Mesenteric fat pad (tissue), 1 donor: ENCODE results near the gene CEP44.

GRCh38 chr4:170091966-170092400 is 2.2 kb upstream of the AADAT start:
- PRO-cap: no peak

DNA sequence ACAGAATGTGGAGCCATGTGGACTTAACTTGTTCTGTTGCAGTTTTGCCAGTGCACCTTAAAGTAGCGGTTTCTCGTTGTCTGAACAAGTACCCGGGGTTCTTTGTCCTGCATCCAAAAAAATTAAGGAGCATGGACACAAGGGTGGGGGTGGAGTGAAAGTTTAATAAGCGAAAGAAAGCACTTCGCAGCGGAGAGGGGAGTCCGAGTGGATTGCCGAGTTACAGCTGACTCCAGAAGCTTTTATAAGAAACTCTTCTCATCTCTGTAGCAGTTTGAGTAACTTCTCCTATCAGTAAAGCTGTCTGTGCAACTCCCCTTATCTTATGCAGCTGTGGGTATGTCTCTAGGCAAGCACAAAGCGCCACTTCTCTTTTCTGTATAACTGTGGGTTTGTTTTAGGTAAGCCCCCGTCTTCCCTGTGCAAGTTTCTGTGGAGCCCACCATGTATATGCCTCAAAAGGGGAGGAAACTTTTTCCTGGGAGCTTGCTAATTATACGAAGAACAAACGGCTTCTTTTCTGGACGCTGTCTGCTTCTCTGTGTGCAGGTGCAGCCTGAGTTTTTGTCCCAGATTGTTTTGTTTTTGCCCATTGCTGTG is 52.2 kb downstream of the HMGB2 start:
- PRO-cap: no peak

DNA sequence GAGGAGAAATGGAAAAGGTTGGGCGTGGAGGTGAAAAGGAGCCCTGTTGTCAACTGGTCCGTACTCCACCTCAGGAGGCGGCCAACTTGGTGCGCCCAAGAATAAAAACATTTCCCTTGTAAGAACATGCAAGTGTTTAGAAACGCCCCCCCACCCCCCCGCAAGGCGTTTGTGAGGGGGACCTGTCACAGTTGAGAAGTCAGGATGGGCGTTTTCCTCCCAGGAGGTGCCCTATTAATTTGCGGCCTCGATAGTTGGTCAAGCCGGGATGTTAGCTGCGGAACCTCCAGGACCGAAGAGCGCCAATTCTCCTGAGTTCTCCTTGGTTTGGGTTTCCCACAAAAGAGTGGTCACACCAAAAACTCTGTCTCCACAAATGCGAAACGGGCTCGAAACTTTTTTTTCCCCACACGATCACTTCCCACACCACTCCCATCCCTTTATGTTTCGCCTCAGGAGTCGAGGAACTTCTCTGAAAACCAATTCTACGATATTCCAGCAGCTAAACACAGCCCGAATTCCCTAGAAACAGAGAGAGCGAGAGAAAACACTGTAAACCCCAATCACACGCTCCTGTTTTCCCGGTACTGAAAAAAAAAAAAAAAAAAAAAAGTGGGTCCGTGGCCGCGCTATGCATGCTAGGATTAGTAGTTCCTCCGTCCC is 513 bp upstream of the SAP30 start:
- PRO-cap: bidirectional peak, plus-strand start outside the sequence, minus-strand start at position 589 of the sequence

GRCh38 chr4:173414914-173415516 is 16.1 kb upstream of the SCRG1 start:
- PRO-cap: no peak

DNA sequence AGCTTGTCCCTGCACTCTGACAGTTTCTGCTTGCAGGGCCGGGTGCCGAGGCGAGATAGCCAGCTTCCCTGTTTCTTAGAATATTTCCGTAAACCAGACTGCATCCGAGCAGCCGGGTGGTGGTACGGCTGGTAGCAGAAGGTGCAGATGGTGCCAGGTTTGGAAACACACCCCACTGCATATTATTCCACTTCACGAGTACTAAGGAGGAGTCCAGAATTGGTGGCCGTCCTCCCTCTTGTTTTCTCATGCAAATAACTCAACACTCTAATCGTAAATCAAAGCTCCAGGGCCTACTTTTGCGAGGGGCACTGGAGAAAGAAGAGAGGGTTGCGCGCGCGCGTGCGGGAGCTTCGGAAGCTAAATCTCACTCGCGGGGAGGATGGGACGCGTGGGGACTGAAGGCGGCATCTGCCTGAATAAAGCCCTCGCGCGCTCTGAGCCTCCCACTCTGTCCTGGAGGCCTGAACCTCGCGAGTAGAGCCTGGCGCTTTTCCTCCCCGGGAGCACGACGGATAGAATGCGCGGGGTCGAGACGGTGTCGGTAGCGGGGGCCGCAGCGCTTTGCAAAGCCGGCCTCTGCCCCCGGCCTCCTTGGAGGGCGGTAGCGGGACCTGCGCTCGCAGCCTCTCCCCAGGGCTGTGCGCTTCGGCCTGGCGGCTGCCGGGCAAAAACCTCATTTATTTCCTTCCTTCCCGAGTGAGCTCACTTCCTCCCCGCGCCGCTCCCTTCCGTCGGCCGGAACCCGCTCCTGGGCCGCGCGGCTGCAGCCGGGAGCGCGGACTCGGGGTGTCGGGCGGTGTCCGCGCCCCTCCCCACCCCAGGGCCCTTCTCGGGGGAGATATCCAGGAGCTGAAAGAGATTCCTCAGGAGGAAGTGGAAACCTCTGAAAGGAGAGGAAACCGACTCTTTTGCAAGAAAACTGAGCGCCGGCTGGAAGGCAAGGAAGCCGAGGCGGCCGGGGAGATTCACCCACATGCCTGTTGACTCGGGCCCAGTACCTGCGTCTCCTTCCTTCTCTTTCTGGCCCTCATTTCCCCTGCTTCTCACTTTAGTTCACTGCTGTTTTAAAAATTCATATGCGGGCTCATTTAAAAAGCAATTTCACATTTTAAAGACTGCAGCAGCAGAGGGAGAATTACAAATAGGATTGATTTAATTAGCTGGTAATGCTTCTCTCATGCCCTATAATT is 20.7 kb downstream of the HAND2 start:
- PRO-cap: bidirectional peak, plus-strand start at position 769 of the sequence, minus-strand start at position 655 of the sequence

DNA sequence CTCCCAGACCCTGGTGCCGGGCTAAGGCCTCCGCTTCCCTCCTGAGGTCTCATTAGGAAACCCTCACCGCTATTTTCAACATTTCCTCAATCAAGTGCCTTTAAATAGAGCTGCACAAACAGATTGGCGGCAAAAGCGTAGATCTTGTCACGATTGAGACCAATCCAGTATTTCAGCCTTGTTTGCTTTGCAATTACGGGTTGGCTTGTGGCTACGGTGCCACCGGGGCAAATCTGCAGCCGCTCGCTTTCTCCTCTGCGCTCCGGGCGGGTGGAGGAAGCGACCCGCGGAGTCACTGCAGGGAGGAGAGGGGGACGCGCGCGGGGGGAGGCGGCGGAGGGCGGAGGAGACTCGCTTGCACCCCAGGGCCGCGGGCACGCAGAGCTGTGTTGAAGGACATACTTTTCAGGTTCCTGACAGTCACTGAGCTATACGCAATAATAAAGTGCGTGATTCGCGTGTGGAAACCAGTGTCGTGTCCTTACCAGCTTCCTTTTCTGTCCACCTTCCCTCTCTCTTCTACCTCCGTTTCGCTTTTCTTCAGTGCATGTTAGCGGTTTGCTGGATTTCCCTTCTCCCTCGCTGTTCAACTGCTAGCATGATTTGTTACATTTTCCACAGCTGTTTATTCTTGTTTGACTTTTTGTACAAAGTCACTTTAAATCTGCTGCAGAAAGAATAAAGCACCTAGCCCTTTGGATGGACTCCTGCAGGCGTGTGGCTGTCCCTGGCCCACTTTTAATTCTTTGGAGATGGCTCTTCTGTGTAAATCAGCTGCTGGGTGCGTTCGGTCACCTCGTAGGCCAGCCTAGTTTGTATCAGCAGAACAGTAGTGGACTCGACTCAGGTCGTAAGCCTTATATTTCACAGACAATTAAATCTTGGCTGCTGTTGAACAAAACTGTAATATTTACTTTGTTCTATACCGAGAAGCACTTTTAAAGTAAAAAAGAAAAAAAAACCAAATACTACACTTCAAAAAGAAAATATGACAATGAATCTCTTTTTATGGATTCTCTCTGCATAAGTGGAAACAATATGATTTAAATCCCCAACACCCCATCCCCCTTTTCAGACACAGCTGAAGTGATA is 8.8 kb upstream of the HAND2 start:
- PRO-cap: no peak

- PRO-cap: no peak
Measured at GRCh38 chr4:173680320-173680656, 150.3 kb upstream of the HAND2 start.

DNA sequence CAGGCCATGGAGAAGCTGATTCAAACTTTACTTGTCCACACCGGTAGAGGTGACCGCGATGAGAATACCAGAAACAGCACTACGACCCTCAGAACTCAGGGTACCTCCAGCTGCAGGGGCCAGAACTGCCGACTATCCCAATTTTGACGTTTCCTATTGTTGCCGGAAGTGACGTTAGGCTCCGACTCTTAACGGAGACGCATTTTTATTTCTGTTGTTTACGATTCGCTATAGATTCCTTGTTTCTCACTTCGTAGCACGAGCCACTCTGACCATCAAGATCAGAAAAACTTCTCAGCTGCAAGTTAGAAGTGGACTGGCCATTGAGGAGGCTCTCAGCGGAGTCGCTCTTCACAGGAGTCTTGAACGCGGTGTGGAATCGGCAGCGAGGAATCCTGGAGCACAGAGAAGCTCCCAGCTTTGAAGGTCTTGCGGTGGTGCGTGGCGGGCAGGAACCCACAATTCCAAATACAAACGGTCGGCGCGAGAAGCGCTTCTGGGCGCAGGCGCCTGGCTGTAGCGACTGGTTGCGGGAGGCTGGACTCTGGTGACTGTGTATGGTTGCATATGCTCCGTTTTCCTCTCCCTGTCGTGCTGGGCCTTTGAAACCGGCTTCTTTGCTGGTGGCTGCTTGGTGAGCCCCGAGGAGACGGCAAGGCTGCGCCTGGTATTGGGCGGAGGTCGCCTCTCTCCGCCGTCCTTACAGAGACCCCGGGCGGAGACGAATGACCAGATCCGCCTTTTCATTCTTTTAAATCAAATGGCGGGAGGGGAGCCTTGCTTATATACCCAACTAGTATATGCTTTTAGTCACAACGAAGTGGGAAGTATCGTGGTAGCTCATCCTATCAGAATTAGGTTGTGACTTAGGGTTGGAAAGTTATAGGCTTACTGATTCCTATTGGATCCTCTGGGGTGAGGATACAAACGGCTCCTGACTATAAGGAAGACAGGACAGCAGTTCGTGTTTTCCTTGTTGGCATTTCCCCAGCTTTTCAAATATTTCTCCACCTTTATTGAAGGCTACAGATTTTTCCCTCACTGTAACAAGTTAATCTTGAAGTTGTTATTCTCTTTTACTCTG is at the start of gene CEP44:
Gene CEP44, plus strand, starts transcription at position 405 of the 1,084 bp plus-strand sequence.
- PRO-cap: bidirectional peak, plus-strand start at position 417 of the sequence, minus-strand start at position 145 of the sequence

GRCh38 chr4:174318267-174318848 is 34.6 kb downstream of the CEP44 start:
- PRO-cap: no peak

DNA sequence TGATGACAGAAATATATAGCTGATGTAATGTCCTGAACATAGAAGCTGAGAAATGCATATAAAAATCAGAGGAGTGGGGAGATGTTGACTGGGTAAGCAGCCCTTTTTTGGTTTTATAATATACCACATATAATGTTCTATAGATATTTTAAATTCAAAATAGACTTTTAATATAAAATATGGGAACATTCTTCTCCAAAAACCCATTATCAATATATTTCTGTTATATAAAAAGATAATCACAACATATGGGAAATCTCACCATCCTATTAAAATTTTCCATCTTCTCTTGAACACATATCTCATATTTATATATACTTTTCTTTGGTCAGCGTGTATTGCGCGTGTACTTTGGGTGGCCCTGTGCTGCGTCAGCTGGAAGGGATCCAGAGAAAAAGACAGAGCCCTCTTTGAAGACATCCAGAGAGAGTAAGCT is 4.2 kb upstream of the HPGD start:
- PRO-cap: no peak

DNA sequence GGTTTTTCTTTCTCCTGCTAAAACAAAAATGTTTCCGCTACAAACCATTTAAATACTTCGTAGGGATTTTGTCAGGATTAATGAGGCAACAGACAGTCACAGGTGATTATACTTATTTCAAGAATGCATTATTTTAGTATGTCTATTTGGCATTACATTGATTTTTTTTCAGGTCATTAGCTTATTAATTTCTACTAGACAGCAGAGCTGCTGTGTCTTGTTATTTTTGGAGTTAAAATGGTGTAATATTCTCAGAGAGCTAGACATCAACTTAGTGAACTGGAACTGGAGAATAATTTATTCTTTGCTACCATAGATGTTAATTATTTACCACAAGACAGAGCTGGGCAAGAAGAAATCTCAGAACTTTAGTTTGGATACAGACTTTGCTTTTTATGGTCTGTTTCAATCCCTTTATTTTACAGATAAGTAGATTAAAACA is 10.1 kb upstream of the HPGD start:
- PRO-cap: no peak

GRCh38 chr4:175020022-175020221 is 101.8 kb downstream of the ADAM29 start:
- PRO-cap: no peak

DNA sequence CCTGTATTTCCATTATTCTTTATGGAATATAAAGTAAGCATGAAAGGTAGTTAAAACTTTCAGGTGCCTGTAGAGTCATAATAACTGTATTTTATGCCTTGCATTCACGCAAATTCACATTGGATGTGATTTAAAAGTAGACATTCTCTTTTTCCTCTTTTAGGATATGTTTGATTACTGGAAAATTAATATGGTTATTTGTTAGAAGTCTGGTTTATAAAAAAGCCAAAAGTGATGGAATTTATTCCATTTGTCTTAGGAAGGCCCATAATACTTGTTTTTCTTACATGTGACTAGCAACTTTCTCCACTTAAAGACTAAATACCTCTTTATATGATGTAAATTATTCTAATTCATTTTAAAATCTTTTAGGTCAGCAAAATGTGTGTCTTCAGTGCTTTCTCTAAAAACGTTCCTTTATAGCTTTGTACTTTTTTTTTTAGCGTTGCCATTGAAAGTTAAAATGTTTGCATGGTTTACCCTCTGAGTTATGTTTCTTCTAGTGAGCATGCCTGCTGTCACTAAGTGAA is 8.9 kb downstream of the SPCS3 start:
- PRO-cap: no peak

- PRO-cap: no peak
Measured at GRCh38 chr4:179170359-179170745, 1728.1 kb upstream of the AGA start.

GRCh38 chr4:179694749-179694995 is 2252.4 kb upstream of the AGA start:
- PRO-cap: no peak

- PRO-cap: no peak
Measured at GRCh38 chr4:182191244-182191552, 52.0 kb upstream of the TENM3 start.

GRCh38 chr4:182918254-182918573 is 1.0 kb upstream of the DCTD start:
- PRO-cap: no peak

DNA sequence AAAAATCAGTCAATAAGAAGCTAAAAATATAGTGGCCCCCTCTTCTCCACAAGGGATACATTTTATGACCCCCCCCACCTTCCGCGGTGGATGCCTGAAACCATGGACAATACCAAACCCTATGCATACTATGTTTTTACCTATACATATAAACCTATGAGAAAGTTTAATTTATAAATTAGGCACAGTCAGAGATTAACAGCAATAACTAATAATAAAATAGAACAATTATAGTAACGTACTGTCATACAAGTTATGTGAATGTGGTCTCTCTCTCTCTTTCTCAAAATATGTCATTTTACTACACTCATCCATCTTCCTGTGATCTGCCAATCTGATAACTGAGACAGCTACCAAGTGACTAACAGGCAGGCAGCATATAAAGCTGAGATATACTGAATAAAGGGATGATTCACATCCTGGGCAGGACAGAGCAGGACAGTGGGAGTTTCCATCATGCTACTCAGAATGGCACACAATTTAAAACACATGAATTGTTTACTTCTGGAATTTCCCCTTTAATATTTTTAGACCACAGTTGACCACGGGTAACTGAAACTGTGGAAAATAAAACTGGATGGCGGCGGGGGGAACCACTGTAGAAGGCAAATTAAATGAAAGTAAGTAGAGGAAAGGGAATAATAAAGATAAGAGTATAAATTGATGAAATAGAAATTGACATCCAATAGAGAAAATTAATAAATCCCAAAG is 58.5 kb upstream of the DCTD start:
- PRO-cap: no peak

GRCh38 chr4:183097609-183098724 is 1.1 kb upstream of the WWC2 start:
- PRO-cap: no peak

GRCh38 chr4:183118591-183119331 is 19.7 kb downstream of the WWC2 start:
- PRO-cap: no peak